Measurements from ENCODE around the gene HYCC1.

GRCh38 chr7:22723001-22723712 lies 3.8 kb upstream of the IL6 start:
- PRO-cap, result no peak

GRCh38 chr7:22933779-22934378 lies 80.1 kb downstream of the HYCC1 start:
- PRO-cap, result no peak

DNA sequence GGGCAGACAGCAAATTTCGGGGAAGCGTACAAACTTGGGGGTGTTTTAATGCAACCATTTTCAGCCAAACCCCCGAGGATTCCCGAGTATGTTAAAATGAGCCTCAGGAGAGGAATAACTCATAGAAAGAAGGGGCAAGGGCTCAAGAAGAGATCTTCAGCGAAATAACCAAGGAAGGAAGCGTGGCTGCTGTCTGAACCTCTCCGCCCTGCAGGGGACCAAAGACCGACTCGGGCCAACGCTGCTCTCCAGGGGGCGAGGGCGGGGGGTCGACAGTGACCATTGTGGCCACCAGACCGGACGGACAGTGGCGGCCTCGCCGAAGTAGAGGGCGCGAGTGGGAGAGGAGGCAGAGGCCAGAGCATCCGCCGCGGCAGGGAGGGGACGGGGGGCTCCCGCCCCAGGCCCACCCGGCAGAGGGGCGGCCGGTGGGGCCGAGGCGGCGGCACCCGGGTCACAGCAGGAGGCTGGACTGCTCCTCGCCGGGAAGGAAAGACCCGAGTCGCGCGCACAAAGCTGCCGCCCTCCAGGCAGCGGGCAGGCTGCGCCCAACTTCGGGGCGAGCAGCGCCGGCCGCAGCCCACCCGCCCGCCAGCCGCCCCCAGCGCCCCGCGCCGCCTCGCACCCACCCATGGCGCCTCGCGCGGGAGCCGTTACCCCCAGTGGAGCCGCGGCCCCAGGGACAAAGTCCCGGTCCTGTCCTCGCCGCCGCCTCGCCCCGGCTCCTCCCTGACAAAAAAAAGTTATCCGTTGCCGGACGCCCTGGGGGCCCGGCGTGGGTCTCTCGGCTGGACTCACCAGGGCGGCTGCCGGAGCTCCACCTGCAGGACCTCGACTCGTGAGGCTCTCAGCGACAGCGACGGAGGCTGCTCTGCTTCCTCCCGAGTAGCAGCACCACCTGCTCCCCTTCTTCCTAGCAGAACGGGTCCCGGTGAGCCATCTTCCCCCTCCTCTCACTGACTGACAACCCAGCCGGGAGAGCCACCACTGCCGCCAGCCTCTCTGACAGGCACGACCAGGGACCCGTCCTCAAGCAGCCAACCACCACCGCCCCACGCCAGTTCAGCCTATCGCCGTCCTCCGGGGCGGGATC lies at the start of gene HYCC1:
HYCC1 (minus strand) TSS at position 1,004 of the 1,093 bp plus-strand sequence.
- PRO-cap, result unidirectional peak, minus-strand start at position 962 of the sequence

DNA sequence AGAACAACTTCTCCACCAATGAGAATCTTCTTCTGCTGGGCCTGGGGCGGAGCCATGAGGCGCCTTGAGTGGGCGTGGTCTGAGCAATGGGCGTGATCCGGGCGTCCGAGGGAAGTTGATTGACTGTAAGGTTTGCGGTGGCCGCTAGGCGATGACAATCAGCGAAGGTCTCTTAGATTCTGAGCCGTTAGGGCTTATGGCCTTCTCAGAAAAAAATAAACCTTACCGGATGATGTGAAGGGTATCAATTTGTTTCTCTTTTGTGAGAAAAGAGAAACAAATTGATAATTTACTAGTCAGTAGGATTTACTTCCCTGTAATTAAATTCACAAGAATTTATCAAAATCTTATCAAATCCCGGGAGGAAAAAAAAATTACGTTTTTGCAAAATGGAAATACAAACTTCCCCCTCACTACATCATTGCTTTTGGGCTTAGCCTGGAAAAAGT lies 314 bp upstream of the HYCC1 start:
- PRO-cap, result no peak

DNA sequence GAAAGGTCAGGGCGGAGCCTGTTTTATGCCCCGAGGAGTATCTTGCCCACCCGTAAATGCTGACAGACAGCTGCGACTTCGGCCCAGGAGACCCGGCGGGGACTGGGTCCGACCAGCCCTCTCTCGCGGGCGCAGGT lies 447 bp upstream of the PALS2 start:
- PRO-cap, result no peak

DNA sequence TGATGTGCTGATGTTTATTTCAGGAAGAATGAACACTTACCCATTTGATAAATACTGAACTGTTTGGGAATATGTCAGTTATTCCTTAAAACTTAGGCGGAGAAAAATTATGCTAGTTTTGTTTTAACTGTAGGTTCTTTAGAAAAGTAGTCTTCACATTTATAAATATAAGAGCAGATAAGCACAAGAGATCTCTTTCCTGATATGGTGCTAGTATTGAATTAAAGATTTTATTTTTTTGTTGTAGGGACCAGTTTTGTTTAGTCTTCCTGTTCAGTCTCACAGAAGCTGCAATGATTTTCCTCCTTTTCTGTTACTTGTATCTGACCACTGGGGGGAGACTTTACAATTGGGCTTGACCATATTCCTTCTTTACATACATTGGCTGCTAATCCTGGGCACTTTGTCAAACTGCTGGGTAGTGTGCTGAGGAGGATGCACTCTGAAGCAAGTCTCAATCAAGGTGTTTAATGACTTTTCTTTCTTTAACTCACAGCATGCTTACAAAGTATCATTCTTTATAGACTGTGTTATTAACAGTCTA lies 2.8 kb downstream of the PALS2 start:
- PRO-cap, result no peak

DNA sequence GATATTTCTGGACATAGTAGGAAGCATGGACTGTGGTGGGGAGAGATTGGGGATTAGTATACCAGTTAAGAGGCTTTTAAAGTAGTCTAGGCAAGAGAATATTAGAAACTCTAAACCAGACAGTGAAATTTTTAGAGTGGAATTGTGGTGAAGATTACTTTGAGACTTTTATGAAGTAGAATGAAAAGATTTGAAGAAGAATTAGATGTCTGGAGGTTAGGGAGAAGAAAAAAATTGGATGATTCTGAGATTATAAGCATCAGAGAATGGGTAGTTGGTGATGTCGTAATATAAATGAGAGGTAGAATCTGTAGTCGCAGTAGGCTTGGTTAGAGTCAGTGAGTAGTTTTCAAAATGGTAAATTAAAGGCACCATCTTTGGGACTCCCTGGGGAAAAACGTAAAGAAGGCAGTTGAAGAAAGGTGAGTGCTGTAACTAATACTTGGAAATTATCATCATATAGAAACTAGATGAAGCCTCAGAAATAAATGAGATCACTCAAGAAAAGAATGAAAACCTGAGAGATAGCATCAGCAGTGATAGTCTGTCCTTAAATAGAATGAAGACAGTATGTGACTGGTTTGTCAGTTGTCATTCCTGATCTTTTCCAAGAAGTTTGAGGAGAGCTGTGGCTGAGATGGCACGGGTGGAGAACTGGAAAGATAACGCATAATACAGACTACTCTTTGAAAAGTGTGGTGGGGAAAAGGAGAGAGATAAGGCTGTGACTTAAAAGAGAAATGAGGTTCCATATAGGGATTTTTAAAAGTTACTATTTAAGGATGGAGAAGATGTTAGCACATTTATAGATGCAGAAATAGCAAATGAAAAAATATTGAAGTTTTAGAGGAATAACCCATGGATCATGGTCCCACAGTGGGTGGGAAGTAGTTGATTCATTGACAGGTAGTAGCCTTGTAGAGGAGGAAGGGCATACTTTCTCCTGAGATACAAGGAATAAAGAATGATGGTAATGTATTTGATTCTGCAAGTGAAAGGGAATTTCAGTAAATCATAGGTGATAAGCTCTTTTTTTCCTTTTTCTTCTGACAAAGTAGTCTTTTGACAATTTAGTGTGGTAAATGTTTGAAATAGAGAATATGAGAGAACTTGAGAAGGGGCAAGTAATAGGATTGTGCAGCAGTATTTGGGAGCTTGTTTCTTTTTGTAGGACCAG lies 23.9 kb downstream of the PALS2 start:
- PRO-cap, result no peak

DNA sequence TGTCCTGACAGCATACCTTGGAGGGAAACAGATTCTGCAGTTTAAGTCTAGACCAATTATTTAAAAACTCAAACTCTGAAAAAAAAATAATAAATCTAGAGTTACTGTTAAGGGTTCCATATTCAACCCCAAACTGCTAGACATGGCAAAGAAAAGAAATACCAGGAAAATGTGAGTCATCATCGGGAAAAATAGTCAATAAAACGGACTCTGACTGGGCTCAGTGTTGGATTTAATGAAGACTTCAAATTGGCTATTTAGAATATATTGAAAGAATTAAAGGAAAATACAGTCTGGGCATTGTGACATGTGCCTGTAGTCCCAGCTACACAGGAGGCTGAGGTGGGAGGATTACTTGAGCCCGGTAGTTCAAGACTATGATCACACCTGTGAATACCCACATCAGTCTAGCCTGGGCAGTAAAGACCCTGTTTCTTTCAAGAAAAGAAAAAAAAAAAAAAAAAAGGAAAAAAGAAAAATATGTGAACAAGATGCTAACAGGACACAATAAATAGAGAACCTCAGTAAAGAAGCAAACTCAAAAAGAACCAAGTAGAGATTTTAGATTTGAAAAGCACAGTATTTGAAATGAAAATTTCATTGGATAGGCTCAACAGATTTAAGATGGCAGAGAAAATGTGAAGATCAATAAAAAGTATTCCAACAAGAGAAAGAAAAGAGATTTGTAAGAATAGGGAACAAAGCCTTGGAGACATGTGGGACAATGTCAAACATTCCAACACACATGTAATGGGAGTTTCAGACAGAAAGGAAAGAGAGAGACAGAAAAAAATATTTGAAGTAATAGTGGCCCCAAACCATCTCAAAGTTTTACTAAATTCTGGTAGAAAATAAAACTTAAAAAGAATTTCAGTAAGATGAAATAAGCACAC lies 30.8 kb downstream of the PALS2 start:
- PRO-cap, result no peak

DNA sequence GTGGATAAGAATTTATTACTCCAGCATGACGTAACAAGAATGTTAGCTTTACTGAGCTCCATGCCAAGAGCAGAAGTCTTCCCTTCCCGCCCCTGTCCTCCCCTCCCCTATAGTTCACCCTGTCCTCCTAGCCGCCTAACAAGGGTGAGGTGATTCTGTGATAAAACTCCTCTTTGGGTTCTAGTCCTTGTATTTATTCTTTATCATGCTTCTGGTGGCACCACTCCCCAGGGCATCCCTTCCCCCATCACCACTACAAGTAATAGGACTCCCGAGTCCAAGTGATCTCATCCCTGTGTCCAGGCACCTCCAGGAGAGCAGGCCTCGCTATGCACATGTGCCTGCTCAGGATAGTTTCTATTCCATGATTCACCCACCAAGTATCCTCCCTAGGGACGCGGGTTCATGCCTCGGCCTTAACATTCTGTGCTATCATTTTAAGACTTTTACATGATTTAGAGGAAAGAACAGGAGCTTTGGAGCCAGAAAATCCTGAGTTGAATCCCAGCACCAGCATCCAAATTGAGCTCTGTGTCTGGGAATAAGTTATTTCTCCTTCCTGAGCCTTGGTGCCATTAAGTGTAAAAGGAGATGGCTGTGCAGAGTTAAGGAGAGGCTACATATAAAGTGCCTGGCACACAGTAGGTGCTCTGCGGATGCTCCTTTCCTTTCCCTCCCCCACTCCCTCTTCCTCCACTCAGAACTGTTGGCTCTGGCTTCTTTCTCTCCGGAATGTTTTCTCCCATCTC lies 15.3 kb downstream of the GSDME start:
- PRO-cap, result no peak

DNA sequence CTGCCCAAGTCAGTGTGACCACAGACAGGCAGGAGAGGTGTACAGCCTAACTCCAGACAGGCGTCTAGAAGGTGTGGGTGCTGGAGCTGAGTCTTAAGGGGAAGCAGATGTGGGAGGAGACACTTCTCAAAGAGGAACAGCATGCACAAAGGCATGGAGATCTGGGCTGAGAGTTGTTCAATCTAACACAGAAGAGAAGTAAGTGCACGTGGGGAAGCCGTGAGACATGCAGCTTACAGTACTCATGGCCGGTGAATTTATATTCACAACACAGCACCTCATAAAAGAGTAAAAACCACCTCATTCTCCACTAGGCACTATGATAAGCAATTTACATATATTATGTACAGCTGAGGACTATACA lies 23.9 kb upstream of the GSDME start:
- PRO-cap, result no peak

- PRO-cap, result no peak
These were observed 62.8 kb upstream of the GSDME start for GRCh38 chr7:24819980-24820614.

DNA sequence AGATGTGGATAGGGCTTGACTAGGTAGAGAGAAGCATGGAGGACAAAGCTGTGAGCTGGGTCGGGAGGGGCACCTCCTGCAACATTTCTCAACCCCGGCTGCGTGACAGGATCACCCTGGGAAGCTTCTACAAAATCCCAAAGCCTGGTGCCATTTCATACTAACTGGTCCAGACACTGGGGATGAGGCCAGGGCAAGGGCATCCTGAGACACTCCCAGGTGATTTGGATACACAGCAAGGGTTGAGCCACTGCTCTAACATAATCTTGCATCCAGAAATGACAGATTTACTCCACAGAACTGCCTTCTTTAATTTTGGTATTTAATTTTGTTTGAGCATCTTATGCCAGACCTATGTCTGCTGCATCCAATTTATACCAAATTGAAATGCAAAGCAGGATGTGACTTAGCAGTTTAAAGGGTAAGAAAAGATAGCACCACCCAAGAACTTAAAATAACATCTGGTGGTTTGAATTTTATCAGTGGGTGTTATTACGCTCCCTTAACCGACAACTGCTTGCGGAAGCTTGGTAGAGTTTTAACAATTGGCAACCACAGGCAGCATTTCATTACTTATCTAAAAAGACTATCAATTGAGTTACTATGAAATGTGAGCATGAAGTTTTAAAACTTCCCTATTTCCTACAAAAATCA lies 69.1 kb downstream of the OSBPL3 start:
- PRO-cap, result no peak

GRCh38 chr7:24978708-24979781 lies 933 bp downstream of the OSBPL3 start:
- PRO-cap, result unidirectional peak, plus-strand start at chr7:24979449

GRCh38 chr7:25028299-25029041 lies 48.5 kb upstream of the OSBPL3 start:
- PRO-cap, result no peak

- PRO-cap, result no peak
These were observed 375.9 kb upstream of the NFE2L3 start for GRCh38 chr7:25776062-25776494.

- PRO-cap, result no peak
These were observed 294.4 kb upstream of the NFE2L3 start for GRCh38 chr7:25857491-25858205.

DNA sequence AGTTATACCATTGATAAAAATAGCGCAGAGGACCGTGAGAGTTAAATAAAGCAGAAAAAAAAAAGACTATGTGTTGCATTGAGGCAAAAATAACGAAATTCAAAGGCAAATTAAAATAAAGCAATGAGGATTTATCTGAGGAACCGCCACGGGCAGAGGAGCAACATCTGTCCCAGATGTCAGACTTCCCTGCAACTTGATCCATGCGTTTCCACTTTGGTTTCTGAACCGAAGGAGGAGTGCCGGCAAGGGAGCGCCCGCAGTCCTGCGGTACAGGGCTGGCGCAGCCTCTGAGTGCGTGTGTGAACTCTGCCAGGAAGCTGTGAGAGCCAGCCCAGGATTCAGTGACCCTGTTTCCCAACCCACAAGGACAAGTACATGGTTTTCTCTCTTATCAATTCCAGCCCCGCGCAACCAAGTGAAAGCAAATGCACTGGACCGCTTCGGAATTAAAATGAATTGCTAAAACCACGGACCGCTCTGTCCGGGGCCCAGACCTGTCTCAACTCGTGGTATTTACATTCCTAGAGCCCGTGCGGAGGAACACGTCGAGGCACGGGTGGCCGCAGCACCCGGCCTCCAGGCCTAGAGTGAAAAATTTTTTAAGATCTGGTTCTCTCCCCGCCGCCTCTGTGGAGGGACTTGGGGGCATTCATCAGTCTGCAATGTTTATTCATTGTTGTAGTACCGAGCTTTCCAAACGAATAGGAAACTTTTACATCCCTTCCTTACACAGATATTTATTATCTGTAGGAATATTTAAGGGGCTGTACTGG lies 291.6 kb upstream of the NFE2L3 start:
- PRO-cap, result no peak

DNA sequence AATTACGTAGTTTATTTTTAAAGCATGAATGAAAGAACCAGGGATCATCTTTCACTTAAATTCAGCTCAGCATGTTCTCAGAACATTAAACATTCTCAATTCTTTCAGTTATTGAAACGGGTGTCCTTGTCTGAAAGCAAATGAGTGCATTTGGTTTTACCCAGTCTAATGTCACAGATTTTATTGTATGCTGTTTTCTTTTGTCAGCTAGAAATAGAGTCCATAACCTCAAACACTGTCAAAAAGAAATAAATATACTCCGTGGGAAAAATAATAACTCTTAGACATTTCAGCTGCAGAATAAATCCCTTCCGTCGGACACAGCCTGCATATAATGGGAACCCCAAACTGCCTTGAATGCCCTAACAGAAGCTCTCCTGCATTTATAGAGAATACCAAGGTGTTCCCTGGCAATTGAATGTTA lies 237.9 kb upstream of the NFE2L3 start:
- PRO-cap, result no peak

GRCh38 chr7:25939841-25940495 lies 212.0 kb upstream of the NFE2L3 start:
- PRO-cap, result no peak

GRCh38 chr7:25951791-25952414 lies 200.1 kb upstream of the NFE2L3 start:
- PRO-cap, result no peak